Breast epithelium (tissue), 2 donors: ENCODE measurements around the gene CST11.

GRCh38 chr20:20486517-20487252, 118.8 kb downstream of the INSM1 start:
- PRO-cap: no peak
- RAMPAGE, long total RNA, 2 experiments: no peak in any of the 2 experiments

GRCh38 chr20:20711884-20712339, 532 bp downstream of the RALGAPA2 start:
- PRO-cap: unidirectional peak, plus-strand start at chr20:20712063
- RAMPAGE, long total RNA, 2 experiments: no peak in any of the 2 experiments

DNA sequence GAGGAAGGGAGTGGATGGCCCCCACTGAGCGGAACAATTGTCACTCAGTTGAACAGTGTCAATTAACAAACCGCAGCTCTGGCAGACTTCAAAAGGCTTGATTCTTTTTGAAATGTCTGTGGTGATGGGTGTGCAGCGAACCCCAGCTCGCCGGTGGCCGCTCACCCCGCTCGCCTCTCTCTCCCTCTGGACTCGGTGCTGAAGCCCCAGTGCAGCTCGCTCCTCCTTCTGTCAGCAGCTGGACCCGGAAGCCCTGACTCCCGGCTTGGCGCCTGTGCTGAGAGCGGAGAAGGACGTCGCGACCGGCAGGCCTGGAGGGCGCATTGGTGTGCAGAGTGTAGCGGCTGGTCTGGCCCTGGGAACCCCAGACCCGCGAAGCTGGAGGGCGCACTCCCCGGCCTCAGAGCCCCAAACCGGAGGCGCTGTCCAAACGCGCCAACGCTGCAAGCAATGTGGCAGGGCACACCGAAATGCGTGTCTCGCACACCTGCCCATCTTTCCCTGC, 23.1 kb upstream of the KIZ start:
- PRO-cap: no peak
- RAMPAGE, long total RNA, 2 experiments: no peak in any of the 2 experiments

GRCh38 chr20:21136162-21136760, 10.4 kb downstream of the KIZ start:
- PRO-cap: no peak
- RAMPAGE, long total RNA, 2 experiments: no peak in any of the 2 experiments

- PRO-cap: no peak
- RAMPAGE, long total RNA, 2 experiments: no peak in any of the 2 experiments
These were observed 33.7 kb downstream of the XRN2 start for GRCh38 chr20:21336604-21337546.

- PRO-cap: no peak
- RAMPAGE, long total RNA, 2 experiments: no peak in any of the 2 experiments
These were observed 153.5 kb downstream of the FOXA2 start for GRCh38 chr20:22430804-22431275.

DNA sequence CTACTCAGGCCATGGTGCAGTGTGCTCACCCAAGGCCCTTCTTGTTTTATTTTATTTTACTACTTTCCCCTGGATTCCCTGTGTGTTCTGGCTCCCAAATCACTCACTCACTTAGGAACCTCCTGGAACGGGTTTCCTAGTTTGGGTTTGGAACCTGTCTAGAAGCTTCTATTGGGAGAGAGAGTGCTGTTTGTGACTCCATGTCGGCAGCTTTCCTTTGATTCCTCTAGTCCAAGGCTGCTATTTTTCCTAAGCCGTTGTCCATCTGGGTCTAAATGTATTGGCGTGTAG, 70.8 kb downstream of the FOXA2 start:
- PRO-cap: no peak
- RAMPAGE, long total RNA, 2 experiments: no peak in any of the 2 experiments

DNA sequence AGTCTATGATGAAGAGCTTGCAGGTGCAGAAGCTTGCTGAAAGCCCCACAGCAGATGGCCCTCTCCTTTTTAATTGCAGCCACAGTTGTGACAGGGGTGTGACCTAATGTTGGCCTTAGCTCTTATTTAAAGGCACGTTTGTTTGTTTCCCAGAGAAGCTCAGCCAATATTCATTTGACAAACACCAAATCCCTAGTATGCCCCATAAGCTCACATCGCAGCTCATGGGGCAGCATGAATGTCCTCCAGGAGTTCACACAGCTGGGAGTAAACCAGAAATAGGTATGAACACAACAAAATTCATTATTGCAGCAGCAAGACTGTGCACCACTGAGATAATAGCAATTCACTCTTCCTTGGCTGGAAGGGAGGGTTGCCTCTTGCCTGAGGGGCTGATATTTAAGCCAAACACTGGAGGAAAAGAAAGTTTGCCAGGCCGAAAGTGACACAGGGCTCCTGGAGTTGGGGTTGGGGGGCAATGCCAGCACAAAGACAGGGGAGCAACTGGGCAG, 12.4 kb upstream of the FOXA2 start:
- PRO-cap: no peak
- RAMPAGE, long total RNA, 2 experiments: no peak in any of the 2 experiments

DNA sequence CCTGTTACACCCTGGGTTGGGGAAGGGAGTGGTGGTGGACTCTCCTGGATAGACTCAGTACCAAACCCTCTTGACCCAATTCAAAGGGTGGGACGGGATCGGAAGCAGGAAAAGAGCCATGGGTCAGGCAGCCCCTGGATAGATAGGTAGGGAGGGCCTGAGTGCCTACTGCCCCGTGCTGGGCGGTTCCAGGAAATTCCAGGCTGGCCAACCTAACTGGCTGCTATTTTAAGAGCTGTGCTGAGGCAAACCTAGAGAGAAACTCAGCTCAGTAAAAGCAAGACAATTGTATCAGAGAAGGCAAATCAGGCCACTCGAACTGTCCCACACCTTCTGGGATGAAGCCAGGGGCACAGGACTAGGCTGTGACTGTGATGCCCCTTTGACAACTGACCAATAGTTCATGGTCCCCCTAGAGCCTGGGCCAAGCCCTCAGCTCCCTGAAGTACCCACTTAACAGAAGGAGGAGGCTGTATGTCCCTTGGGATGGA, 179.2 kb upstream of the FOXA2 start:
- PRO-cap: no peak
- RAMPAGE, long total RNA, 2 experiments: no peak in any of the 2 experiments

- PRO-cap: no peak
- RAMPAGE, long total RNA, 2 experiments: no peak in any of the 2 experiments
These were observed 211.3 kb upstream of the FOXA2 start for GRCh38 chr20:22795639-22796041.

DNA sequence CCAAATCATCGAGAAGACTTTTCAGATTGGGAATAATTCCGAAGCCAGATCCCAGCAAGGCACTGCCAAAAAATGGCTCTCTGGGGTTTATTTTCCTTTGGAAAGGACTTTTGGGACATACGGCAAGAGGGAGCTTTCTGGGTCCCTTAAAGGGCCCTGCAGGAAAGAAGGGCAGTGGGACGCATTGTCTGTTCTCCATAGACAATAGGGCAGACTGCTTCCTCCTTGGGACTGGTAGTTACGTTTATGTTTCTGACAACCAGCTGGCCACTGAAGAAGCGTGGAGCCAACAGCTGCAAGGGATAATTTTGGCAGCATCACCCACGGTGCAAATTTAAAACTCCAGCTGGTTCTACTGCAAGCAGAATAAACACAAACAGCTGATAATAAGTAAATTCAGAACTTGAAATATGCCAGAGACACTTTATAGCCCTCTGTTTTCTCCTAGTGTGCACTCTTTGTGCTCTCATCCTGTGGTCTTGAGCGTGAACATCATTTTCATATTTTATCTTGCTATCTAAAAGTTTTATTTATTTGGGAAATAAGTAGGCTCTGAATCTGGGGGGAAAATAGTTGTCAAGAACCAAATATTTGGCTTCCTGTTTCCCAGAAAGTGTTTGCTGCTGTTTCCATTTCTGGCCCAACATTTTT, 12.2 kb upstream of the THBD start:
- PRO-cap: no peak
- RAMPAGE, long total RNA, 2 experiments: no peak in any of the 2 experiments

- PRO-cap: no peak
- RAMPAGE, long total RNA, 2 experiments: no peak in any of the 2 experiments
These were observed 20.3 kb upstream of the CD93 start for GRCh38 chr20:23106254-23107051.

DNA sequence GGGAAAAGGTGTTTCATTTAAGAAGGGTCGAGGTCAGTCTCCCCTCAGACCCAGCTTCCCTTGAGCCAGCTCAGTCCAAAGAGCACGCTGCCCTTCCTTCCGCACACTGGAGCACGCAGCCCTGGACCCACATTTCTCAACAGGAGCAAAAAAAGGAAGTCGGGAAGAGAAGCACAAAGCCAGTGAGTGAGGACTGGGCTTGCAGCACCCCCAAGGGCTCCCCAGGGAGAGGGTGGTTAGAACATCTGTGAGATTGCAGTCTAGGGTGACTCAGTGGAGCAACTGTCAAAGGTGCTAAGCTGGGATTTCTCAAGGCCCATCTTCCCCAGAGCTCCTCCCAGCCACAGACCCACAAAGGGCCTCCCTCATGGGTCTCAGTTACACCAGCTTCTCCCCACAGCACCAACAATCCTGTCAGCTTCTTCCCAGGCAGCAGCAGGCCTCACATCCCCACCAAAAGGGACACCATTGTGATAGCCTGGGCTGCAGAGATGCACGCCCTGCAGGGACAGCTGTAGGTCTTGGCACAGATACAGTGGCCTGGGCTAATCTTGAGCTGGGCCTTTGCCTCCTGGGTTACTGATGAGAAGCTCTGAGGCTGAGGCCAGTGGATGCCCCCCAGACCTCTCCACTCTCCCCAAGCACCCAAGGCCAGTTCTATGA, 39.6 kb upstream of the CD93 start:
- PRO-cap: unidirectional peak, minus-strand start at position 108 of the sequence
- RAMPAGE, long total RNA, 2 experiments: no peak in any of the 2 experiments

DNA sequence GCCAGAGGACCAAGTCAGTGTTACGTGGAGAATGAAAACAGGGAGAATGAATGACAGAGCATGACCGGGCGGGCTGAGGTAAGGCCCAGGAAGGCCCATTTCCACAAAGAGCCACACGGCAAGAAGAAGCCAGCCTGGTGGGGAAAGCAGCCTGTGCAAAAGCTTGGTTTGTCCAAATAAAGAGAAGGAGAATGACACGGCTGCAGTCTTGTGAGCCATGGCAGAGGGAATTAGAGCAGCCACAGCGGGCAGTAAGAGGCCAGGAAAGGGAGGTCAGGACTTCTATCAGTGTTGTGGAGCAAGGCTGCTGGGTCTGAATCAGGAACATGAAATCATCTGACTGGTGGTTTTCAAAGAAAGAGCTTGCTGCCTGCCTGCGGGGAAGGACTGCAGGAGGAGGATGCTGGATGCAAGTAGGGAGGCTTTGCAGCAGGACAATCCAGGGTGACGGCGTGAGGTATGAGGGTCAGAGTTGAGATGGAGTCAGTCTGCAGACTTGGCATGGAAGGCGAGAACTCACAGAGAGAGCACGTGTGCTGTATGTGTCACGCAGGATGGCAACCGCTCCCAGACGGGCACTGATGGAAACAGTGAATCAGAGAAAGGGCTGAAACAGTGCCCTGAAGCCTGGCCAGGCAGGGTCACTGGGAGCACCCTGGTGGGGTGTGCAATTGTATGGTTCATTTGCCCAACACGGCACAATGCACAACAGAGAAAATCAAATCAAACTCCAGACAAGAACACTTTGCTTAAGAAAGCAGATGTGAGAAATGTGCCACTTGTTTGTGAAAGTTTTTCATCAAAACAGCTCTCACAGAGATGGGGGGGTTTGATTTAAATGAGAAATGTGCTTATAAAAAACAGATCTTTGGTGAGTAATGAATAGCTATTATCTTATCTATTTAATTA, 59.2 kb upstream of the CD93 start:
- PRO-cap: unidirectional peak, plus-strand start at position 384 of the sequence
- RAMPAGE, long total RNA, 2 experiments: no peak in any of the 2 experiments

DNA sequence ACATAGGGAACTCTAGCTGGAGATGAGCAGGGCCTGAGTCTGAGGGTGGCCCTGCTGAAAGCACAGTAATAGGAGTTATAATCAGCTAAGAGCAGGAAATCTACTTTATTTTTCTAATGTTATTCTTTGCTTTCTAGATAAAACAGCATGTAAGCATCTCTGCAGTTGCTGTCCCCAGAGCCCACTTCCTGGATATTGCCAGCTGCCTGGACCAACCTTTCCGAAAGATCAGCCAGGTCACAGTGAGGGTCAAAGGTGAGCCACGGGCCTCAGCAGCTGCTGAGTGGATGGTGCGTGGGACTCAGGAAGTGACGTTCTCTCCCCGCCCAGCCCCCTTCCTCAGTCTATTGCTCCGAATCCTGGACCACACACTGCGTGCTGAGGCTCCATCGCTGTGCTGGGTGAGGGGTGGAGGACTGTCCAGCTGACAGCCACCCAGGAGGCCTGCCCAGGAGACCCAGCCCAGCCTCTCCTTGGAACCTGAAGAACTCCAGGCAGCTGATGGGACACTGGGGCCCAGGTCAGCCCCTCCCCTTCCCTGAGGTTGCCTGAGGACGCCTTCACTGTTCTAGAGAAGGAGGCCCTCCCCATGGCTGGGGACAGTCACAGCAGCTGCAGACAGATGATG, 94.3 kb upstream of the CD93 start:
- PRO-cap: no peak
- RAMPAGE, long total RNA, 2 experiments: no peak in any of the 2 experiments

GRCh38 chr20:23225116-23225965, 125.2 kb upstream of the NXT1 start:
- PRO-cap: no peak
- RAMPAGE, long total RNA, 2 experiments: no peak in any of the 2 experiments

DNA sequence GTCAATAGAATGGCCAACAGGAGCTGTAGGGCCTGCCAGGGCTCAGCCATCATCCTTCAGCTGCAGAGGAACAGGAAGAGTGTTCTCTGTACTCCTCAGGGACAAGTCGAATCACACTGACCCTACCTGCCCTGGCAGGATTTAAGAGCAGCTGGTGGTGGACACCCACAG, at the start of gene CST11:
CST11 (minus strand) TSS at position 118 of the 171 bp plus-strand sequence.
- PRO-cap: no peak
- RAMPAGE, long total RNA, 2 experiments: no peak in any of the 2 experiments

DNA sequence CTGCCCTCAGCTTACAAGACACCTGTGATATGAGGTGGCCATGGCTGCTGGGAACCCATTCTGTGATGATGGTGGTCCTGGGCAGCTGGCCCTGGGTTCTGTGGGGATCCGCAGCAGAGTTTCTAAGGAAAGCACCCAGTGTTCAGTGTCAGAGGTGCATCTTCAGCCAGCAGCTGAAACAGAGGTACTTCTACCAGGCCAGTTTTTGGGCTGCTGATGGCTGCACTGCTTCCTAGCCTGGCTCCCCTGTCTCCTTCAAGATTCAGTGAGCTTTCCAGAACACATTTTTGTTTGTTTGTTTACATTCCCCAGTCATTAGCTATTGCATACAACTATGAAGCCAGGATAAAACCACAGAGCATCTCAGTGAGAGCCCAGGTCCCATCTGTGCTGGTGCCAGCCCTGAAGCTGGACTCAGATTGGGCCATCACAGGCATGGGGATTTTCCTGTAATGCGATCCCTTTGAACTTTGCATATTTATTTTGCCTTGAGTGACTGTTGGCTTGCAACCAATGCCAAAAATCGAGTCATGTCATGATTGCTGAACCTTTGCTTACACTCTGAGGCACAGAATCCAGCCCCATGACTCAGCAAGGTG, 46.1 kb upstream of the GGTLC1 start:
- PRO-cap: no peak
- RAMPAGE, long total RNA, 2 experiments: no peak in any of the 2 experiments

DNA sequence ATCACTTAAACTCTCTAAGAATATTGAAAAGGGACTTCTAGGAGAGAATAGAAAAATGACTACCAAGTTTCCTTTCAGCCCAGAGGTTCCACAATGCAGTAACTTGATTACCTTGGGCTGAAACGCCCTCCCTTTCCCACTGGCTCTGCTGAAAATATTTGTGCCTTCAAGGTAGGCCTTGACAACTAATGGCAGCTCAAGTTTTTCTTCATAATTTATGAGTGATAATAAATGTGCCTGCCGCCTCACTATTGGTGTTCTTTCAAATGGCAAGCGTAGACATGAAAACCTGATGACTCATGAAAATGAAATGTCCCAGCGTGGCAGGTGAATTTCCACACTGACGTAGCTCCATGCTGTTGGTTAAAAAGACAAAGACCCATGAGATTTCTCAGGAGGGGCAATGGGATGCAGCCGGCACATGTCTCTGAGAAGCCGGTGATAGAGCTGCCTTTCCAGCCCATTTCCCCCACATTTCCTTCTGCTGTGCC, 107.2 kb upstream of the GGTLC1 start:
- PRO-cap: no peak
- RAMPAGE, long total RNA, 2 experiments: no peak in any of the 2 experiments

- PRO-cap: no peak
- RAMPAGE, long total RNA, 2 experiments: no peak in any of the 2 experiments
These were observed 79.7 kb upstream of the SYNDIG1 start for GRCh38 chr20:24389663-24390284.